SJSA1 (cell line): ENCODE data around the genes TOMT and ARAP1.

DNA sequence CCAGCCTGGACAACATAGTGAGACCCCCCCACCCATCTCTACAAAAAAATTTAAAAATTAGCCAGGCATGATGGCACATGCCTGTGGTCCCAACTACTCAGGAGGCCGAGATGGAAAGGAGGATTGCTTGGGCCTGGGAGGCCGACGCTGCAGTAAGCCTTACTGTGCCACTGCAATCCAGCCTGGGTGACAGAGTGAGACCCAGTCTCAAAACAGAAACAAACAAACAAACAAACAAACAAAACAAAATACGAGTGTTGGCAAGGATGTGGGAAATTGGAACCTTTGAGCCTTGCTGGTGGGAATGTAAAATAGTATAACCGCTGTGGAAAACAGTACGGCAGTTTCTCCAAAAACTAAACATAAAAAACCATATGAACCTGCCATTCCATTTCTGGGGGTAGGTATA lies 32.3 kb downstream of the SHANK2 start:
- RAMPAGE, long total RNA, result no peak

DNA sequence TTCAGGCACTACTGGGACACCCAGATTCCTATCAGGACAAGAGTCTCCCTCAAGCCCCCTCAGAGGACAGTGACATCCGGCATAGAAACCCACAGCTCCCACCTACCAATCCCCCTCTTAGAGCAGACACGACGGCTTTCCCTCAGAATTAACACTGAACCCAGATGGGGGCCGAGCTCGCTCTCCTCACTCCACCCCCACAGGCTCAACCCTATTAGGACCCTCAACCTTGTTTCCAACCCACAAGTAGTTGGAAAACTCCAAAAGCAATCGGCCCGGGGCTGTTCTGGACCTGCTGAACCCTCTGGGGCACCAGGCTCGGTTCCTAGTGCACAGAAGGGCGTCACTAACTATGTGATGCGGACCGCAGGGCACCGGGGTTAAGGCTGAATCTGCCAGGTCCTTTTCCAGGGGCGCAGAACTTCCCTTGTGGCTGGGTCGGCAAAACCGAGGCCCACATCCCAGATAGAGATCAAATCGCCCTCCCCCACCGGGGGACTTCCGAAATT lies 1.9 kb downstream of the SHANK2 start:
- RAMPAGE, long total RNA, result no peak

DNA sequence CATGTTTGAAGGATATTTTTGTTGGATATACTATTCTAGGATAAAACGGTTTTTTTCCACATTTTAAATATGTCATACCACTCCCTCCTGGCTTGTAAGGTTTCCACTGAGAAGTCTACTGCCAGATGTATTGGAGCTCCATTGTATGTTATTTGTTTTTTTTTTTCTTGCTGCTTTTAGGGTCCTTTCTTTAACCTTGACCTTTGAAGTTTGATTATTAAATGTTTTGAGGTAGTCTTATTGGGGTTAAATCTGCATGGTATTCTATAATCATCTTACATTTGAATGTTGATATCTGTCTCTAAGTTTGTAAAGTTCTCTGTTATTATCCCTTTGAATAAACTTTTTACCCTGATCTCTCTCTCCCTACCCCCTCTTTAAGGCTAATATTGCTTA lies 40.0 kb upstream of the SHANK2 start:
- RAMPAGE, long total RNA, result no peak

DNA sequence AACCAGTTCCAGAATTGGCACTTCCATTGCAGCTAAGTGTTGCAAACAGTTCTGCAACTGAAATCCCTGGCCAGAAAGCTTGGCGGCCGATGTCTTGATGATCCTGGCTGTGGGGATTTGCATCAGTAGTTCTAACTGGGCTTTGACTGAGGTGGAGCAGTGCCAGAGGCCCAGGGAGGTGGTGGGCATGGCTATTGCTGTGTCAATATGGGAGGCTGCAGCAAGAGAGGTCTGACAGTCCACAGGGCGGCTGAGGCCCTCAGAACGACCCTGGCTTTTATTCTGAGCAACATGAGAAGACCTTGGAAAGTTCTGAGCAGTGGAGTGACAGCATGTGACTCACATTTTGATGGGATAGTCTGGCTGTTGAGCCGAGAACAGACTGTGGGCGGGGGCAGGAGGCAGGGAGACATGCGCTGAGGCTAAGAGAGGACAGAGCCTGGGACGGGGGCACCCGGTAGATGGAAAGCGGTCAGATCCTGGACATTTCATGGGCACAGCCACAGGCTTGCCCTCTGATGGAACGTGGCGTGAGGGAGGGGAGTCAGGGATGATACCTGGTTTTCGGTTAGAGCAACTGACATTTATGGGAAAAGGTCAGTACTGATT lies 19.1 kb downstream of the DHCR7 start:
- RAMPAGE, long total RNA, result no peak

GRCh38 chr11:71479988-71480329 lies 27.0 kb downstream of the NADSYN1 start:
- RAMPAGE, long total RNA, result no peak

DNA sequence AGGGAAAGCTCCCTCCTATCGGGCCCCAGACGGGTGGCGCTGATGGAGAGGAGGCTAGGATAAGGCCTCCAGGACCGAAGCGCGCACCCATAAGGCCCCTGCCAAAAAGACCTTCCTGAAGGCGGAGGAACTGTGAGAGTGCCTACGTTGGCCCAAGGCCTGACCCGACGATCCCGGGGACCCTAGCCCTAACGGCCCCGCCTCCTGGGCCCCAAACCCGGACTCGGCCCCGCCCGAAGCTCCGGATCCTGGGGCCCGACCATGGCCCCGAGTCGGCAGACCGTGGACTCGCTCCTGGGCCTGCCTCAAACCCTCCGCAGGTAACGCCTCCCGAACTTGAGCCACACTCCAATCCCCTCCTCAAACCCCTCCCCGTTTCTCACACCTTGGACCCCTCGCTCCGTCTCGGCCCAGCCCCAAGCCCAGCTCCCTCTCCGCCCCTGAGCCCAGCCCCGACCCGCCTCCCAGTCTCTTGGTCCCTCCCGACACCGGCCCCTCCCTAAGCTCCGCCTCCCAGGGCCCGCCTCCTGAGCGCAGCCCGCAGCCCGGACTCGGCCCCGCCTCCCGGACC lies 46.6 kb upstream of the DEFB108B start:
- RAMPAGE, long total RNA, result no peak

GRCh38 chr11:71786932-71787434 lies 46.0 kb upstream of the DEFB108B start:
- RAMPAGE, long total RNA, result no peak

DNA sequence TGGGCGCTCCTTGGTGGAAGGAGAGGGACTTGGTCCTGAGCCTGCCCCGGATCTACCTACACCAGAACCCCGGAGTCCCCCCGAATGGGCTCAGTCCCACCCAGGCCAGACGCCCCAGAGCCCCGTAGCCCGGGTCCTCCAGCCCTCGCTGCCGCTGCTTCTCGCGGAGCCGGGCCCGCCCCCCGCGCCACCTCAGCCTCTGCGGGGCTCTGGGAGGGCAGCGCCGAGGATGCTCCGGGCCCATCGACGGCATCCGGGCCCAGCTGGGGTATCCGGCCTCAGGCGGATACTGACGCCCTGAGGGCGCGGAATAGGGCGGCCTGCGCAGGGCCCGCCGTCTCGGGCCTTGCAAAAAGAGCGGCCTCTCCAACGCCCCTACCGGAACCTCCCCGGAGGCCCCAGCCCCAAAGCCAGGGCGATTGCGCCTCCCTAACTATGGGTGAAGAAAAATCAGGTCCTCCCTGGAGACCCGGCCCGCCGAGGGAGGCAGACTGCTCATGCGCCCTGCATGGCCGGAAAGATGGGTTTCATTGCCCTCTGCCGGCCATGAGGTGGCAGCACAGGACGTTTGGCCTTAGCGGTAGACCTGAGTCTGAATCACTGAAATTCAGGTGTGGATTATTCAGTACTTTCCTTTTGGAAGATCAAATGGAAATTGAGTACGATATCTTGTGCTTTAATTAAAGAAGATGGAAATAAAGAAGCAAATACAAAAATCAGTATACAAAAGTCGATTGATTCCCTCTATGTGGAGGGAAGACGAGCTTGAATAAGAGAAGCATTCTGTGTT lies 19.4 kb upstream of the DEFB108B start:
- RAMPAGE, long total RNA, result no peak

DNA sequence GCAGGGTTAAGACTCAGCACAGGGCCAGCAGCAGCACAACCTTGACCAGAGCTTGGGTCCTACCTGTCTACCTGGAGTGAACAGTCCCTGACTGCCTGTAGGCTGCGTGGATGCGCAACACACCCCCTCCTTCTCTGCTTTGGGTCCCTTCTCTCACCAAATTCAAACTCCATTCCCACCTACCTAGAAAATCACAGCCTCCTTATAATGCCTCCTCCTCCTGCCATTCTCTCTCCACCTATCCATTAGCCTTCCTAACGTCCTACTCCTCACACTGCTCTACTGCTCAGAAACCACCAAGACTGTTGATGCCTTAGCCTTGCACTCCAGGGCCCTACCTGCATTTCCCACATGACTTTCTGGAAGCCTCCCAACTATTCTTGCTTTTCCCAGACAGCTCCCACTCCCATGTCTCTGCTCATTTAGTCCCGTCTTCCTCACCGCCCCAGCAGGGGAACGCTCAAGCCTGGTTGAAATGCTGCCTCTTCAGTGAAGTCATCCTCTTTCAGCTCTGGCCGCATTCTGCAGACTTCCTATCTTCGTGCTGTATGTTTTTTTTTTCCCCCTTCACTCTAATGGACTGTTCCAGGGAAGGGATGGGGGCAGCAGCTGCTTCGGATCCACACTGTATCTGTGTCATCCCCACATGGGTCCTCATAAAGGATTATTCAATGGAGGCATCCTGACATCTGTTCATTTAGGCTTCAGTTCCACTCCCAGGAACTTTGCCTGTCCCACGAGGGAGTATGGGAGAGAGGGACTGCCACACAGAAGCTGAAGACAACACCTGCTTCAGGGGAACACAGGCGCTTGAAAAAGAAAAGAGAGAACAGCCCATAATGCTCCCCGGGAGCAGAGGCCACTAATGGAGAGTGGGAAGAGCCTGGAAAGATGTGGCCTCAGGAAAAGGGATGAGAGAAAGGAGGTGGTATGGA lies 3.4 kb downstream of the IL18BP start:
- RAMPAGE, long total RNA, result no peak

GRCh38 chr11:72018075-72018705 lies 19.5 kb downstream of the IL18BP start:
- RAMPAGE, long total RNA, result no peak

DNA sequence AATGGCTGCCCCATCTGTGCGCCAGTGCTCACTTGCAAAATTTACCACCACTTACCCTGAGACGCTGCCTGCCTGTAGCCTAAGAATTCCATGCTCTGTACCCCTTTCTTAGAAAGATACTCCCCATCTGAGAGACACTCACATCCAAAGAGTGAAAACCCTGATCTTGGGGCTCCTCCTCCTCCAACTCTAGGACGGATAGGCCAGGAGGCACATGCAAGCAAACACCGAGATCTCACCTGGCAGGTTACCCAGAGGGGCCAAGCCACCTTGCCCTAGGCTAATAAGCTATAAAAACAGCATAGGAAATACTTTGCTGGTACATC lies 40.7 kb downstream of the NUMA1 start:
- RAMPAGE, long total RNA, result no peak

DNA sequence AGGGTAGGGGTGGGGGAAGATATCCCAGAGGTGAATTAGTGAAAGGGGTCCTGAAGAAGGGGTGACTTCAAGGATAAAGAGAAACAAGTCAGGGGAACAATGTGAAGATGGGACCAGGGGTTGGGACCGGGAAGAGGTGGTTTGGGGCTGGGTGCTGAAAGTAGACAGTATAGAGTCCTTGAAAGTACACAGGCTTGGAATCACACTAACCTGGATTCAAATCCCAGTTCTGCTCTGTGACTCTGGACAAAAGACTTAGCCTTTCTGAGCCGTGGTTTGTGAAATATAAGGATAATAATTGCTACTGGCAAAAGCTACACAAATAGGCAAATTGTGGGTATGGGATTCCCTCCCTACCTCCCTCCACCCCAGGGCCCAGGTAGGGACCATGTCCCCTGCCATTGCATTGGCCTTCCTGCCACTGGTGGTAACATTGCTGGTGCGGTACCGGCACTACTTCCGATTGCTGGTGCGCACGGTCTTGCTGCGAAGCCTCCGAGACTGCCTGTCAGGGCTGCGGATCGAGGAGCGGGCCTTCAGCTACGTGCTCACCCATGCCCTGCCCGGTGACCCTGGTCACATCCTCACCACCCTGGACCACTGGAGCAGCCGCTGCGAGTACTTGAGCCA lies at the start of gene TOMT:
TSS of gene TOMT (plus strand) at position 361 of the 630 bp plus-strand sequence.
- RAMPAGE, long total RNA, result no peak

- RAMPAGE, long total RNA, result no peak
Measured at GRCh38 chr11:72111561-72111900, 964 bp downstream of the ANAPC15 start.

GRCh38 chr11:72162817-72163188 lies 27.3 kb downstream of the FOLR3 start:
- RAMPAGE, long total RNA, result no peak

- RAMPAGE, long total RNA, result no peak
Measured at GRCh38 chr11:72613865-72614579, 60.2 kb downstream of the PDE2A start.

DNA sequence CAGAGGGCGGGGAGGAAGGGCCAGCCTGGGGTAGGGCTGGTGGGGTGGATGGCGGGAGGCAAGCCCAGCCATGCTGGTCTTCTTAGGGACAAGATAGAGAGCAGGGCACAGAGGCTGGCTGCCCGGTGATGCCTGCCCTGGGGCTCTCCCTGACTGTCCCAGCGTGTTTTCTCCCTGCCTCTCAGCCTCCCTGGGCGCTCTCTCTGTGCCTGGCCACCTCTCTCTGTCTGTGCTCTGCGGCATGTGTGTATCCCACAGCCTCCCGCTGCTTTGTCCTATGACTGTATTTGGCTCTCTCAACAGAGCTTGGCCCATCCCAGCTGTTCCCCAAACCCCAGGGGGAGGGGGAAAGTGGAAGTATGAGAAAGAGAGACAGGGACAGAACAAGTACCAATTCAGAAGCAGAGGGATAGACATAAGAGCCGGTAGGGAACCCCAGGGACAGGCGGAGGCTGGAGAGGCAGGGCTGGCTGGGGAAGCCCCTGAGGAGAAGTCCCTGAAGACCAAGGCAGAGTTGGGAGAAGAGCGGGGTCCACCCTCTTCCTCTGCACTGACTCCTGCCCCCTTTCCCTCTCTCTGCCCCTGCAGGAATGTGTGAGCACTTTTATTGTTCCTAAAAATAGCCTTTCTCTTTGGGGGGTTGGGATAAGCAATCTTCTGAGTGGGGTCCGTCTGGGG lies 56.8 kb downstream of the PDE2A start:
- RAMPAGE, long total RNA, result no peak

DNA sequence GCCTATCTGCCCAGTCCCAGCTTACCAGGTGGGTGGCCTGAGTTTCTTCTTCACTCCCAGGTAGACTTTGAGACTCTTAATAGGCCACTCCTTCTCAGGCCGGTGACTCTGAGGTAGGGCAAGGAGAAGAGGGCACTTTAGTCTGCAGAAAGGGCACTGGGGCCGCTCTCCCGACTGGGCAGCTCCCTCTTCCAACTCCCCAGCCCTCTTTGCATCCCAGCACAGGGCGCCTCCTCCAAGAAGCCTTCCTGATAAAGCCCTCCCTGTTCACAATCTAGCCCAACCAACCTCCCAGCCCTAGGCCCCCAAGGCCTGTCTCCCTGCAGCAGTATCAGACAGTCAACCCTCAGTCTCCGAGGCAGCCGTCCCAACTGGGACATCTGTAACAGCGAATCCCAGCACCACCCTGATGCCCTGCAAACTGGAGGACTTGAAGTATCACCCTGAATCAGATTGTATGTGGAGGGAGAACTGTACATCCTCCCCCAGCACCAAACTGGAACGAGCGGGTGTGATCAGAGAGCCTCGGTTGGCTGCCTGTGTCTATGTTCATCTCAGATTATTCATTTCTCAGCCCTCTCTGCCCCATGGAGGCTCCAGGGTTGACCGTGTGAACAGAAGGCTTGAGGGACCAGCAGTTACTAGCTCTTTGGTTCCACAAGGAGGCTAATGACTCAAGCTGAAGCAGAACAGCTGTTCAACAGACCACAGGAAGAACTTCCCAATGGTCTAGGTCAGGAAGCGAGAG lies 14.4 kb upstream of the PDE2A start:
- RAMPAGE, long total RNA, result no peak

DNA sequence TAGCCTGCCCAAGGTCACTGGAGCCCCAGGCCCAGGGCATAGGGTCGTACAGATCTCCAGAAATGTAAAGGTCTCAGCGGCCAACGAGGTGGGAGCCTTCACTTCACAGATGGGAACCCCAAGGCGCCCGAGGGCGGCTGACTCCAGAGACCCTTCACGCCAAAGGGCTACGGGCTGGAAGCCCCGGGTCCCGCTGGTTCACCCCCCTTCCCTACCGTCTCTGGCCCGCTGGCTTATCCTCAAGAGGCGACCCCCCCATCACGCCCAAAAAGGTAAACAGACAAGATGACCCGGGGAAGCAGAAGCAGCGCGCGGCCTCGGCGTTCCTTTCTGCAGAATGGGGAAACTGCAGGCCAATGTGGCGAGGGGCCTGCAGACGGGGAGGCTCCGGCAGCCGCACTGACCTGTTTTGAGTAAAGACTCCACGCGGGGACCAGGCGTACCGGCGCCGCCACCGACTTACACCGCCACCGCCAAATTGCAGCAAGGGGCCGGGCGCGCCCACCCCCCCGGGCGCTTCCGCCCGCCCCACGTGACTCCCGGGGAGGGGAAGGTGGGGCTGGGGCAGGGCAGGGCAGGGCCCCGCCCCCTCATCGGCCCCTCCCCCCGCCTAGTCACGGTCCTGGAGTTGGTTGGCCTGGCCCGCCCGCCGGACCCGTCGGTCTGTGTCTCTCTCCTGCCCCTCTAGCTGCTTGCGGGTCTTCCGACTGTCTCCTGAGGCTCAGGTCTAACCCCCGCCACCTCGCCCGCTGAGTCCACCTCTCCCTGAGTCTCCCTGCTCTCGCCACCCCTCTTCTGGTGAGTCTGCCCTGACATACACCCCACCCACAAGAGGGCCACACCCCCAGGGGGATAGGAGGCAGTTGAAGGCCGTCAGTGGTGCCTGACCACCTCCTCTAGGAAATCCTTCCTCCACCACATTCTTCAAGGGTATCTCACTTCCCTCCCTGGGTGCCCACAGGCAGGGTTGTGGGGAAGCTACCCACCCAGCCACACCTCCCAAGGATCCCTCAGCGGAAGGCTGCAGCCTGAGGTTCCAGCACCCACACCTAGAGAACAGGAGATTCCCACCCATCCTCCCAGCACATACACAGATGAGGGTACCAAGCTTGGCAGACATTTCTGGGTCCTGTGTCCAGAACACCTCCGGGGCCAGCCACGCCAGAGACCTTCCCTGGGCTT lies at the start of gene ARAP1:
TSS of gene ARAP1 (minus strand) at position 485 of the 1,182 bp plus-strand sequence.
- RAMPAGE, long total RNA, result no peak

- RAMPAGE, long total RNA, result no peak
Measured at GRCh38 chr11:72771342-72771901, 19.2 kb upstream of the ARAP1 start.

- RAMPAGE, long total RNA, result no peak
Measured at GRCh38 chr11:73147853-73148739, 6.0 kb upstream of the FCHSD2 start.